Endometrial microvascular endothelial cells (primary cell): ENCODE data around the genes RPRM and ACVR1.

GRCh38 chr2:152398466-152399537, 63.8 kb downstream of the FMNL2 start:
- RAMPAGE, long total RNA: no peak

GRCh38 chr2:152403468-152403835, 68.5 kb downstream of the FMNL2 start:
- RAMPAGE, long total RNA: no peak

DNA sequence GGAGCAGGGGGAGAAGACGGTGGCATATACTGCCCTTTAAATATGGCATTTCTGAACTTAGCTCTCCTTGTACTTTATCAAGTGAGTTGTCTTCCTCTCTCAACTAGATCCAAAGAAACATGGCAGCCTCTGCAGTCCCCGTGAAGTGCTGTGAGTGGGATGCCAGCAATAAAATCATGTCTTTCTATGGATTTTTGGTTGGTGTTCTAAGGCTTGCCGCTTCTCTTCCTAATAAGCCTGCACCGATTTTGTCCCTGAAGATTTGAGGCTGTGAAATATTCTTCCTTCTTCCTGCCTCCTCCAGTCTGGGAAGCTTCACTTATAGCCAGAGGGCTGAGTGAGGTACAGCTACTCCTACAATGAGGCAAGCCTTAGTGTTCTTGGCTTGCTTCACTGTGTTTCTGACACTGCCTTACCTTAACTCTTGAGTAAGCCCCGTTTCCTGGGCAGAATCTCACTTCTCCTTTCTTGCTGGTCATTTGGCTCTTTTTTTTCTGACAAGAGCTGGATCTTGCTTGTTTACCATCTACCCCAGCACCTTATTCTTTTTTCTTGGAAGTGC, 131.8 kb downstream of the FMNL2 start:
- RAMPAGE, long total RNA: no peak

DNA sequence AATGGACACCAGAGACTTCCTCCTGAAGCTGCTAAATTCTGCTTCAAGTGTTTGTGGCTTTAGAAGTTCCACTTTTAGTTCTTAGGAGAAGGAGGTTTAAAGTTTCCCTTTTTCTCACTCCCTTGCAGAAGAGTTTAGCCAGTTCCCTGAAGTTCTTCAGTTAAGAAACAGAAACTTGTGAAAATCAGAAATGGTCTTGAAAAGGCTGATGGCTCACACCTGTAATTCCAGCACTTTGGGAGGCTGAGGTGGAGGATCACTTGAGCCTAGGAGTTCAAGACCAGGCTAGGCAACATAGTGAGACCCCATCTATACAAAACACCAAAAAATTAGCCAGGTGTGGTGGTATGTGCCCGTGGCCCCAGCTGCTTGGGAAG, 105.2 kb downstream of the PRPF40A start:
- RAMPAGE, long total RNA: no peak

GRCh38 chr2:152625029-152625660, 92.1 kb downstream of the PRPF40A start:
- RAMPAGE, long total RNA: no peak

- RAMPAGE, long total RNA: no peak
Observed at GRCh38 chr2:152629561-152630253, 87.6 kb downstream of the PRPF40A start.

- RAMPAGE, long total RNA: no peak
Observed at GRCh38 chr2:152826918-152827444, 108.6 kb downstream of the ARL6IP6 start.

DNA sequence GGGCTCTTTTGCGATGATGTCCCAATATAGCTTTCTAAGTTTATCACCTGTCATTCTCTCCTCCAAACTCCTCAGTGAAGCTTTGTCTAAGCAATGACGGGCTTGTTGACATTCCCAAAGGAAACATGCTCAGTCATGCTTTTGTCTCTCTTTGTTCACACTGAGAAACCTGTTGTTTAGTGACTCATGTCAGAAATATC, 341.2 kb downstream of the ARL6IP6 start:
- RAMPAGE, long total RNA: no peak

DNA sequence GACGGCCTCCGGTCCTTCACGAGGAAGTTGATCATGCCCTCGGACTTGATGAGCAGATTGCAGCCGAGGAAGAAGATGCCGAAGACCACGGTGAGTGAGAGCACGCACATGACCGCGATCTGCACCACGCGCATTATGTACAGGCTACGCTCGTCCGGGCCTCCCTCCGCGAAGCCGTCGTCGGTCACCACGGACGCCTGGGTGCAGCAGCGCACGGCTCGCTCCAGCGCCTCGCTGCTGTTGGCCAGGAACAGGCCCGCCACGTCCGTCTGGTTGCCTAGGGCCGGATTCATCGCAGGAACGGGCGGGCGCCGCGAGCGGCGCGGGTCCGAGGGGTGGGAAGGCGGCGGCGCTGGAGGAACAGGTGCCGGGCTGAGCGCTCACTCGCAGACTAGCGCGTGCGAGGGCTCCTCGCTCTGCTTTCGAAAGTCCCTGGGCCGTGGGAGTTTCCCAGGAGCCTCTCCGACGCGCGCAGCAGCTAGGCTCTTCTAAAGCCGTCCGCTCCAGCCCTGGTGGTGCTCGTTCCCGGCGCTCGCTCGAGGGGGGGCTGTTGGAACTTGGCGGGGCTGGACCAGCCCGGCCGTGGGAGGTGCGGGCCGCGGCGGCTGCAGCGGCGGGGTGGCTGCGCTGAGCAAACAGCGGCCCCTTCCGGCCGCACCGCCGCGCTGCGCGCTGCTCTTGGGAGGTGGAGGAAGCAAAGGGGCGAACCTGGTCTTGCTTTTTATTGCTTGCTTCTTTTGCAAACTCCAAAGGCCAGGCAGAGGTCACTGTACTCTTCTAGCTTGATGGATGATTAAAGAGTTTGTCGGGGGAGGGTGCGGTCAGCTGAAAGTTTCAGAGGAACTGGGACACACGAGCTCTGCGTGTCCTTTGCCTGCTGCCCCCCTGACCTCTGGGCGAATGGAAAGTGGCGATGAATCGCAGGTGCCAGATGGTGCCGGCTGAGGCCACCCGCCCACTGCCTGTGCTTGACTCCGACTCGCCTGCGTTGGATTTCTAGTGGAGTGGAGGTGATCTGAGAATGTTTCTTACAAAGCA, at the start of gene RPRM:
Gene RPRM (minus strand): TSS at position 490 of the 1,038 bp plus-strand sequence.
- RAMPAGE, long total RNA: no peak

GRCh38 chr2:153686039-153686355, 185.7 kb upstream of the GALNT13 start:
- RAMPAGE, long total RNA: no peak

- RAMPAGE, long total RNA: no peak
Observed at GRCh38 chr2:156320464-156321112, 11.9 kb downstream of the NR4A2 start.

DNA sequence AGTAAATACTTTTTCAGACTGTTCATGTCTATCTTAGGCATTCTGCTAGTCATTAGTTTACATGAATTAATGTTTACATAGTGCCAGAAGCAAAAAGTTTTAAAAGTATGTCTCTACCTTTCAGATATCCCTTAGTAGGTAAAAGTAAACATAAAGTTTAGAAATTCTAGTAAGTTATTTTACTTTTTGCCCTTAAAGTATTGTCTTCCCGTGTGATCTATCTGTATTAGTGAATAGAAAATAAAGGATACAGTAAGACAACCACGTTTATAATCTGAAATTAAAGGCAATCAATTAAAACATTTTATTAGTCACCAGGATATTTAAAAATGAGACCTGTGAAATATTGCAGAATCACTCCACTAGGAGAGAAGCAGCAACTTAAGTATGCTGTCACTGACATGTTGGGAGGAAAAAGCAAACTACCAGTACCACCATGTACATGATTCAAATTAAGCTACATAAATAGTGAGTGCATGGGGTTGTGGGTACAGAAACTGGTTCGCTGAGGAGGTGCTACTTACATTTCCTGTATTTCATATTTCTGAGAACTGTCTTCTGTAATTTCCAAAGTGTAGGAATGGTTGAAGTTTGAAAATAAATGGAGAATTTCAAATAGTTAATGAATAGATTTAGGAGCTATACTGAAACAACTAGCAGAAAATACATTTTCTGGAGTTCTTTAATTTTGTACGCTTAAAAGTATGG, 7.7 kb upstream of the NR4A2 start:
- RAMPAGE, long total RNA: no peak

DNA sequence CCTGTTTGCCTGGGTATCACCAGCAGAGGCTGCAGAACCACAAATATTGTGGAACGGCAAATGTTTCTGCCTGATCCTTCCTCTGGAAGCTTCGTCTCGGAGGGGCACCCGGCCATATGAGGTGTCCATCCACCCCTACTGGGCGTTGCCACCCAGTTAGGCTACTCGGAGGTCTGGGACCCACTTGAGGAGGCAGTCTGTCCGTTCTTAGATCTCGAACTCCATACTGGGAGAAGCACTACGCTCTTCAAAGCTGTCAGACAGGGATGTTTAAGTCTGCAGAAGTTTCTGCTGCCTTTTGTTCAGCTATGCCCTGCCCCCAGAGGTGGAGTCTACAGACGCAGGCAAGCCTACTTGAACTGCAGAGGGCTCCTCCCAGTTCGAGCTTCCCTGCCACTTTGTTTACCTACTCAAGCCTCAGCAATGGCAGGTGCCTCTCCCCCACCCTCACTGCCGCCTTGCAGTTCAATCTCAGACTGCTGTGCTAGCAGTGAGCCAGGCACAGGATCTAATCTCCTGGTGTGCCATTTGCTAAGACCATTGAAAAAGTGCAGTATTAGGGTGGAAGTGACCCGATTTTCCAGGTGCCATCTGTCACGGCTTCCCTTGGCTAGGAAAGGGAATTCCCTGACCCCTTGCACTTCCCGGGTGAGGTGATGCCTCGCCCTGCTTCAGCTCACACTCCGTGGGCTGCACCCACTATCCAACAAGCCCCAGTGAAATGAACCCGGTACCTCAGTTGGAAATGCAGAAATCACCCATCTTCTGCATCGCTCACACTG, 40.8 kb downstream of the CYTIP start:
- RAMPAGE, long total RNA: no peak

DNA sequence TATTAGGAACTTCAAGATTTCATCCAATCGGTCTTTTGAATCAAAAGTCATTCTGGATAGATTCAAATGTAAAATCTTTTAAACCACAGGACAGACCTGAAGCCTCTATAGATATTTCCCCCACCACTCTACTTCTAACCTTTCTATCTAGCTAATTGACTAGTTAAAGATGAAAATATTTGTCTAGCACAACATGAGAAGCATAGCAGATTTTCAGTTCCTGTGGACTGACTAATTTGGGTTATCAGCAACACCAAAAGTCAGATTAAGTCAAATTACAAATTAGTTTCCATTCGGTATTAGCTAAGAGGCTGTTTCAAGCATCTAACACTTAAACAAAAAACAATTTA, 5.0 kb downstream of the CYTIP start:
- RAMPAGE, long total RNA: no peak

GRCh38 chr2:157741722-157742485, 113.2 kb upstream of the ACVR1C start:
- RAMPAGE, long total RNA: no peak

DNA sequence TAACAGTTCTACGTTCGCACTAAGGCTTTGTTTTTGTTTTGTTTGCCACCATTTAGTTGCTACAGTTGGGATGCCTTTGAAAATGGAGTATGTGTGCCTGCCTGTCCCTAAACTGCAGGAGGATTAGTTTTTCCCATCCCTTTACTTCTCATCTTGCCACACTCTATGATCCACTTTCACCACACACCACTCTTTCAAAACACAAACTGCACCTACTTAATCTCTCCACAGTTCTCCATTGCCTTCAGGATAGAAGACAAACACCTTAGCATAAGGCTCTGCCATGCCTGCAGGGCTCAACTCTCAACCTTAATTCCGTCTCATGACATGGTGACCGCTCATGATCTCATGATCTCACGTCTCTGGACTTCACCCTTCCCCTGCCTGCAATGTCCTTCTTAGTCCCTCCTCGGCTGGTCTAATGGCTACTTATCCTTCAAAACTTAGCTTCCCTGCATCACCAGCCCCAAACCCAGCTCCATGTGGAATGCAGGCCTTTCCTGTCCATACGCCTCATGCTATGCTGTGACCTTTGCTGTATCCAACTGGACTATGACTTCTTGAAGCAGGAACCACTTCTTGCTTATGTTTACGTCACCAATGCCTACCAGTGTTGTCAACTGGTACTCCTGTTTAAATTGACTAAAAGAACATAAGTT, 85.4 kb downstream of the ACVR1 start:
- RAMPAGE, long total RNA: no peak

DNA sequence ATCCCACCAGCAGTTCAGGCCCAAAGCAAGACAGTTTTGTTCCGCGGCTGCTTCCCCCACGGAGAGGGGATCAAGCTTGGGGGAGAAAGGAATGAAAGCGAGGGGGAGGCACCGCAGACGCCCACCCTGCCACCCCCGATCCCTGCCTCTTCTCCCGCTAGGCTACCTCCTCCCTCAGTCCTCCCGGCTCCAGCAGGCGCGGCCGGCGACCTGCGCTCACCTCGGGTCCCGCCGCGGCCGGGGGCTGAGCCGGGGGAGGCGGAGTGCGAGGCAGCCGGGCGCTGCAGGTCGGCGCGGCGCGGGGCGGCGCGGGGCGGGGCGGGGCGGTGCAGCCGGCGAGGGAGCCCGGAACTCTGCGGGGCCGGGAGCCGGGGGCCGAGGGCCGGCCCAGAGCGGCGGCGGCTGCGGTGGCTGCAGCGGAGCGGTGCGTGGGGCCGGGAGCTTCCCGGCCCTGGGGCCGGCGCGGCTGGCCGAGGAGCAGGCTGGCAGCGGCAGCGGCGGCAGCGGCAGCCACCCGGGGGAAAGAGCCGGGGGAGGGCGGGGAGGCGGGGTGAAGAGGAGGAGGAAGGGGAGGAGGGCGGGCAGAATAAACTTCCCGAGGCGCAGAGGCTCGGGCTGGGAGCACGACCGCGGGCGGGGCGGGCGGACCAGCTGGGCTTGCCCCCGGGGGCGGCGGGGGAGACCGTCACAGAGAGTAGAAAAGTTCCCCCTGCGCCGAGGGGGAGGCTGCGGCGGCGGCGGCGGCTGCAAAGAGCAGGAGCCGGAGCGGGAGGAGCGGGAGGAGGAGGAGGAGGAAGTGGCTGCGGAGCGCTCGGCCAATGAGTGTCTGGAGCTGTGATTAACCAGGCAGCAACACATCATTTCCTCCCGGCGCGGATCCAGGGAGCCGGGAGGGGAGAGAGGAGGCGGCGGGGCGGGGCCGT, at the start of gene ACVR1:
Gene ACVR1 (minus strand): TSS at position 755 of the 923 bp plus-strand sequence.
- RAMPAGE, long total RNA: start-site peak on the minus strand centred at position 247 of the sequence, 52 bp wide, 13 and 7 reads in 2 replicates

DNA sequence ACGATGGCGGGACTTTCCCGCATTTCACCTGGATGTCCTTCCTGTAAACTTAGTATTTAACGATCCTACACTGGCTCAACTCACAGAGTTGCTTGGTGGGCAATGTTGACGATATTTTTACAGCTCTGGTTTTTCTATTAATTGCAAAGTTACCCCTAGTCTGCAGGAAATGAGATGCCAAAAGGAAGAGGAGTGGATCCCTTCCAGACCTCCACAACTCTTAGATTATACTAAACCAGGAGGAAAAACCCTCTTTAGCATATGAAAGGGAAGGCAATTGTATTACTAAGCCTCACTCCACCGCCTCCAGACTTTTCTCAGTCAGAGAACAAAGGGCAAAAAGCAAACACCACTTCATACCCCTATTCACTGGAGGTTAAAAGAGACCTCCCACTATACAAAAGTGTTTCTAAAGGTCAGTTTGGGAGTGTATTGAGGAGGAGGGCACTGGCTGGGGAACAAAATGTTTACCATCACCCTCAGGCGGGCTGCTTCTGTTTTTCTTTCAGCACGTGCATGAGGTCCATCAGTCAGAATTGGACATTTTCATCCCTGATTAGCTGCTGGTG, 56.6 kb upstream of the ACVR1 start:
- RAMPAGE, long total RNA: no peak

DNA sequence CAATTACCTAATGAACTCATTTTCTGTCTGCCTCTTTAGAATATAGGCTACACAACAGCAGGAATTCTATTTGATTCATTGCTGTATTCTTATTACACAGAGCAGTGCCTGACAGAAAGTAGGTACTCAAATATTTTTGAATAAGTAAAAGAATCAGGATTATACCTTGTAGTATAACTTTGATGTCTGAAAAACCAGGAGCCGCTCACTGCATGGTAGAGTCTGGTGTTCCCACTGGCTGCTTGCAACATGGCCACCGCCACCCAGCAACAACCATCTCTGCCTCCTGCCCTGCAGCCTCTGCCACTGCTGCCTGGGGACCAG, 38.5 kb upstream of the UPP2 start:
- RAMPAGE, long total RNA: no peak

DNA sequence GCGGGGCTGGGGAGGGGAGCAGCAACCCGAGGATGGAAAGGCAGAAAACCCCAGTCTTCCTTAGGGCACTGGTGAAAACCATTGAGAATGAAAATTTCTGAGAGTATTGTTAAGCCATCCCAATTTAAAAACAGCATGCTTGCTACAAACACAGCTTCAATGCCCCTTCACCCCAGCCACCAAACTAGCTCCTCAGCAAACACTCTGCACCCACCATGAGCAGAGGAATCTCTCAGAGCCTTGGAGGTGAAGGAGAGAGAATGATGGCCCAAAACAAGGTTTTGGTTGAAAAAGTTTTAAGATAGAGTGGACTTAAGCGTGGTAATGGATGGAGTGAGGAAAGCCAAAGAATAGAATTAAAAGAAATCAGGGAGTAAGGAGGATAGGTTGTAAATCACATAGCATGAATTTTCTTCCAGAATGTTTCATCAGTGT, 14.1 kb downstream of the PKP4 start:
- RAMPAGE, long total RNA: no peak